Cardiac ventricle fibroblast (primary cell): Measurements from ENCODE around the genes RIN1 and ZDHHC24.

GRCh38 chr11:66230118-66230670, 27.3 kb upstream of the KLC2 start:
- RAMPAGE, long total RNA, result no peak

GRCh38 chr11:66335958-66336896, at the start of gene RIN1:
Gene RIN1, minus strand, starts transcription at chr11:66336434.
- RAMPAGE, long total RNA, result no peak

- RAMPAGE, long total RNA, result no peak
These were observed 819 bp downstream of the B4GAT1 start for GRCh38 chr11:66346587-66347033.

DNA sequence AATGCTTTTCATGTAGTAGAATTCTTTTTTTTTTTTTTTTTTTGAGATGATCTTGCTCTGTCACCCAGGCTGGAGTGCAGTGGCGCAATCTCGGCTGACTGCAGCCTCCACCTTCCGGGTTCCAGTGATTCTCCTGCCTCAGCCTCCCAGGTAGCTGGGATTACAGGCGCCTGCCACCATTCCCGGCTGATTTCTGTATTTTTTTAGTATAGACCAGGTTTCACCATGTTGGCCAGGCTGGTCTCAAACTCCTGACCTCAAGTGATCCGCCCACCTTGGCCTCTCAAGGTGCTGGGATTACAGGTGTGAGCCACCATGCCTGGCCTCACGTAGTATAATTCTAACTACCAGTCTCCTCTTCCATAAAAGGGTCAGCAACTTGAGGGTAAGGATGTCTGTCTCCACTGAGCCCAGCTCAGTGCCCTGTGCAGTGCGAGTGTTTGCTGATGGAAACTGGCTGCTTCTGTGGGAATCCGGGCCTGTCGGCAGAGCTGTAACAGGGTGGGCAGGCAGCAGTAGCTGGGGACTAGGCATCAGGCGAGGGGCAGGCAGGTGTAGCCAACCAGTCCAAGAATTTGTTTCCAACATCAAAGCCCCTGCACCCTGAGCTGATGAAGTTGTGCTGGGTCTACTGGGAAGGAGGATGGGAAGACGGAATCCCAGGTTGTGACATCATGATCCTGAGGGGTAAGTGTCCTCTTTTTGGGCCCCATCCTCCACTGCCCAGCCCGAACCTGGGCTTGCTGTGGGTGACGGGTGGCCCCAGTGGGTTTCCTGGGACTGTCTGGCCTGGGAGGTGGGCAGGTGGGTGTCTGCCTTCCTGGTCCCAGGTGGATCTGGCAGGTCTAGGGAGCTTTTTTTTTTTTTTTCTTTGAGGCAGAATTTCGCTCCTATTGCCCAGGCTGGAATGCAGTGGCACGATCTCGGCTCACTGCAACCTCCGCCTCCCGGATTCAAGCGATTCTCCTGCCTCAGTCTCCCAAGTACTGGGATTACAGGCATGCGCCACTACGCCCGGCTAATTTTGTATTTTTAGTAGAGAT, 11.2 kb downstream of the SLC29A2 start:
- RAMPAGE, long total RNA, result no peak

DNA sequence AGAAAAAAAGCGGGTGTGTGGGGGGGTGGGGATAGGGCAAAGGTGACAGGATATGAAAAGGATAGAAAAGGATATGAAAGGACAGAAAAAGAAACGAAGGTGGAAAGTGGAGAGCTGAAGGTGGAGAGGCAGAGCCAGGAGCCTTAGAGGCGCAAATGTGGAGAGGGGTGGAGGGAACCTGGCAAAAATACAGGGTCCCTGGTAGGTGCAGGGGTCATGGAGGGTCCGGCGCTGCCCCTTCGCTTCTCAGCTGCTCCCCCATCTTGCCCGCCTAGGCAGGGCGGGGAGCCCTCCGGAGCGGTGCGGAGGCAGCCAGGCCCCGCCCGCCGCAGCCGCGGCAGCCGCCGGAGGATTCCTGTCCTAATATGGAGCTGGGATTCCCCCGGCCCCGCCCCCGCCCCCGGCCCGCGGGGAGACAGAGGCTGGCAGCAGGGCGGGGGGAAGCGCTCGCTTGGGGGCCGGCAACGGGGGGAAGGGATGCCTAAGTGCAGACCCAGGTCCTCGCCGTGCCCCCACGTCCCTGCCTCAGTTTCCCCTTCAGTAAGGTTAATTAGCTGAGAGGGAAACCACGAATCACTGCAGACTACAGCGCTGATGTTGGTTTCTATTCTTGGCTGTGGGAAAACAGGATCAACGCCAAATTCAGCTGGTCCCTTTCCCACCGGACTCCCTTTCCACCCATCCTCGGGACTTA, 1.0 kb upstream of the NPAS4 start:
- RAMPAGE, long total RNA, result no peak

DNA sequence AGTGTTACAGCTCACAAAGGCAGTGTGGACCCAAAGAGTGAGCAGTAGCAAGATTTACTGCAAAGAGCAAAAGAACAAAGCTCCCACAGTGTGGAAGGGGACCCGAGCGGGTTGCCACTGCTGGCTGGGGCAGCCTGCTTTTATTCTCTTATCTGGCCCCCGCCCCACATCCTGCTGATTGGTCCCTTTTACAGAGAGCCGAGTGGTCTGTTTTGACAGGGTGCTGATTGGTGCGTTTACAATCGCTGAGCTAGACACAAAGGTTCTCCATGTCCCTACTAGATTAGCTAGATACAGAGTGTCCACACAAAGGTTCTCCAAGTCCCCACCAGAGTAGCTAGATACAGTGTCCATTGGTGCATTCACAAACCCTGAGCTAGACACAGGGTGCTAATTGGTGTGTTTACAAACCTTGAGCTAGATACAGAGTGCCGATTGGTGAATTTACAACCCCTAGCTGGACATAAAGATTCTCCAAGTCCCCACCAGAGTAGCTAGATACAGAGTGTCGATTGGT, 1.5 kb upstream of the MRPL11 start:
- RAMPAGE, long total RNA, result no peak

GRCh38 chr11:66467678-66468221, 1.0 kb downstream of the PELI3 start:
- RAMPAGE, long total RNA, result no peak

GRCh38 chr11:66545955-66546483, at the start of gene ZDHHC24:
Gene ZDHHC24, minus strand, starts transcription at chr11:66546048.
- RAMPAGE, long total RNA, result no peak

DNA sequence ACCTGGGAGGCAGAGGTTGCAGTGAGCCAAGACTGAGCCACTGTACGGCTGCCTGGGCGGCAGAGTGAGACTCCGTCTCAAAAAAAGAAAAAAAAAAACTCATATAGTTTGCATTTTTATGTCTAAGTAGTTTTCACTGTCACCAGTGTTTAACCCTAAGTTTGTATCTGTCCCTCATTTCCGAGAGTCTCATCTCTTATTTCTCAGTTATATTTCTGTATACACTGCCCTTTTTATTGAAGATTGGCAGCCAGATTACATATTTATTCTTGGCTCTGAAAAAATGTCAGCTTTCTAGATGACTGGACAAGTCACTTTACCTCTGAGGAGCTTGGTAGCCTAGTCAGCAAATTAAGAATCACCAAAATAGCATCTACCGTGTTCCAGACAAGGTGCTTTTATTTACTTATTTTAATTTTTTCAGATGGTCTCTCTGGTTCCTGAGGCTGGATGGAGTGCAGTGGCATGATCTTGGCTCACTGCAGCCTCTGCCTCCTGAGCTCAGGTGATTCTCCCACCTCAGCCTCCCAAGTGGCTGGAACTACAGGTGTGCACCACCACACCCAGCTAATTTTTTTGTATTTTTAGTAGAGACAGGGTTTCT, 5.6 kb upstream of the RBM4 start:
- RAMPAGE, long total RNA, result no peak

- RAMPAGE, long total RNA, result no peak
These were observed 8.6 kb upstream of the RBM4B start for GRCh38 chr11:66686239-66686756.

DNA sequence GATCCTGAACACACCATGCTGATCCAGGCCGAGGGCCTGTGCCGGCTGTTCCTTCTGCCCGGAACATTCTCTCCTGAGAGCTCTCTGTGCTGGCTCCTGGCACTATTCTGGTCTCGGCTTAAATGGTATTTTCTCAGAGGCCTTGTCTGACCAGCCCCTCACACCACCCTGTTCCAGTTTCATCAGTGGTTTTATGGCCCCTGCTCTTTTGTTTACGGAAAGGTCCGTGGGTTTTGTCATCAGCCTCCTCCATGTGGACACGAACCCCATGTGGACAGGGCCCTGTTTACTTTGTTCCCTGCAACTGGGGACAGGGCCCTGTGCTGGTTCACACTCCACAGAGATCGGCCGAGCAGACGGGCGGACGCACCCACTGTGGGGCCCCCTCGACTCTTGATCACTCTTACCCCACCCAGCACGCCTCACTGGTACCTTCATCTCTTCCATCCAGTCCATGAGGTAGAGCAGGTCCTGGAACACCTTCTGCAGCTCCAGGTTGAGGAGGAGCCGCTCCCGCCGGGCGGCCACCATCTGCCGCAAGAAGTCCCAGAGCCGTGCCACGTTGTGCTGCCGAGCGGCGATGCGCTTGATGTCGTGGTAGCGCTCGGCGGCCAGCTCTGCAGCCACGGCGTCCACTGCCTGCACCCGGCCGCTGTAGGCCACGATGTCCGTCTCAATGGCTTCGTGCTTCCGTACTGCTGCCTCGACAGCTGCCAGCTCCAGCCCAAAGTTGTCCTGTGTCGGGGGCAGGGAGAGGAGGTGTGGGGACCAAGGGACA, 21.7 kb downstream of the SPTBN2 start:
- RAMPAGE, long total RNA, result no peak

DNA sequence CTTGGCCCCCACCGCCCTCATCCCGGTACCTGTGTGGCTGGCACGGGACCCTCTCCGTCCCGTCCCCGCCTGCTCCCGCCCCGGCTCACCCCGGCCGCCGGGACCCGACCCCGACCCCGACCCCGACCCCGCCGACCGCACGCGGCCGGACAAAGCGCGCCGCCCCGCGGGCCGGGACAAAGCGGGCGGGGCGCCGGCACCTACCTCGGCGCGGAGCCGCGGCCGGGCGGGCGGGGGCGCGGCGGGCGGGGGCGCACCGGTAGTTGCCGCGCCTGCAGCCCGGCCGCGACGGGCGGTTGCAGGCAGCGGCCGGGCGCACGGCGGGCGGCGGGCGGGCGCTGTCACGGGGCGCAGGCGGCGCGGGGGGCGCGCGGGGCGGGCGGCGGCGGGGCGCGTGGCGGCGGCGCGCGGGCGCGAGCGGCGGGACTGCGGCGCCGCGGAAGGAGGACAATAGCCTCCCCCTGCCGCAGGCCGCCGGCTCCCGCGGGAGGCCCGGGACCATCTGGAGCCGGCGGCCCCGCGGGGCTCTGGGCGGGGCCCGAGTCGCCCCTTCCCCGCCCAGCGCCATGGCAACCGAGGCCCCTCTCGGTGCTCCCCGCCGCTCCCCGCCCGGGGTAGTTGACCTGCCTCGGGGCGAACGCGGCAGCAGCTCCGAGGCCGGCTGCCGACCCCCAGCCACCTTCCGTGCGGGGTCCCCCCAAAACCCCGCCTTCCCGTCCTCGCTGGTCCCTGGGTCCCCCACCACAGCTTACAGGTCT, 880 bp downstream of the SPTBN2 start:
- RAMPAGE, long total RNA, result no peak

DNA sequence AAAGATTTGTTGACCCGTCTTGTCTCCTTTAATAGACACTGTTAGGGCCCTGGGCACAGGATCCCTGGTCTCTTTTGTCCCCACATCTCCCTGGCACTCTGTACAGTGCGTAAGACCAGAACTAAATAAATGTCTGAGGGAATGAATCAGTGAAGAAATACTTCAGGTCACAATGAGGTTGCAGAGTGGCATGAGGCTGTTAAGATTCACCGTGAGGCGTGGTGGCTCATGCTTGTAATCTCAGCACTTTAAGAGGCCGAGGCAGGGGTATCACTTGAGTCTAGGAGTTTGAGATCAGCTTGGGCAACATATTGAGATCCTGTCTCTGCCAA, 26.7 kb downstream of the LRFN4 start:
- RAMPAGE, long total RNA, result no peak

DNA sequence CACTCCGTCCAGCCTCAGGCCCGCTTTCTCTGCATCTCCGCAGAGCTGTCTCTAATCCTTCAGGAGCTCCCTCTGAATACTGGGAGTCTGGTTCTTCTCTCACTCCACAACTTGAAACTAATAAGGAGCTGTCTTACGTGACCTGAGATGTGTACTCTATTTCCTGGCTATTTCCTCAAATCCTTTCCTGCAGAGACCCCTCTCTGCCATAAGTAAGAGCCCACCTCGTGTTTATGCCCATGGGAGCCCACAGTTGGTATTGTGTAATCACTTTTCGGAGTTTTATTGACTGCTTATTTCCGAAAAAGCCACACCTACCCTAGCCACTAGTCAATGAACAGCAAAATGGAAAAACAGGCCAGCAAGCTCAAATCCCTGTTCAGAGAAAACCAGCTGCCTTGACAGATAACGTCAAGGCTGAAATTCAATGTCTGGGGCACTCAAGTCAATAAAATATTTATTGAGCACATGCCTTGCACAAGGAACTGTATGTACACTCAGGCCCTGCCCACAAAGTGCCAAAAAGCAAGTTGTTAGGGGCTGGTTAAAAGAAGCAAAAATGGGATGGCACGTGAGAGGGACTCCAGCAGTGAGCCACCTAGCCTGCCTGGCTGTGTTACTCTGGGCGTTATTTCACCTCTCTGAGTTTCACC, 4.8 kb downstream of the PC start:
- RAMPAGE, long total RNA, result no peak

DNA sequence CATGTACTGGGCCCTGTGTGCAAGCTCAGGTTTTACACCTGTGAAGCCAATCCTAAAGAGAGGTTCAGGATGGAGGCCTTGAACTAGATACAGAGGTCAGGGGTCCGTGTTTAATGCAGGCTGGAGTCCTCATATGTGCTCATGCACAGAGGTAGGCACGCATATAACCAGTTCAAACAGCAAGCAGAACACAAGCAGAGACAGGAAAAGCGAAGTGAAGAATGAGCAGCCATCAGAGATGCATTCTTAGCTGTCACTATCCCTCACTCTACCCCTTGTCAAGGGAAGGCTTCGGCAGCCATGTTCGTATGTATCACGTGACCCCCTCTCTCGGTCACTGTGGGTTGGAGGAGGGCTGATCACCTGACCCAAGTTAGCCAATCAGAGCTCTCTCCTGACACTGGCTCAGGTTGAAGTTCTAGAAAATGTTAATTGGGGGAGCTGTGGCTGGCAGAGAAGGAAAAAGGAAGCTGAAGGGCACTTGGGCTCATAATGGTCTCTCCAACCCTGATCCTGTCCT, 16.5 kb upstream of the SYT12 start:
- RAMPAGE, long total RNA, result no peak

GRCh38 chr11:67052675-67053389, 3.8 kb upstream of the RHOD start:
- RAMPAGE, long total RNA, result no peak

GRCh38 chr11:67062369-67063049, 5.9 kb downstream of the RHOD start:
- RAMPAGE, long total RNA, result no peak

- RAMPAGE, long total RNA, result no peak
These were observed 60.8 kb downstream of the KDM2A start for GRCh38 chr11:67179747-67180375.

- RAMPAGE, long total RNA, result no peak
These were observed 66.5 kb downstream of the KDM2A start for GRCh38 chr11:67185497-67185929.

GRCh38 chr11:67271354-67272457, 5.4 kb downstream of the GRK2 start:
- RAMPAGE, long total RNA, result no peak